ENCODE measurements around a stretch of chr7.

- PRO-cap, result no peak
- RAMPAGE, long total RNA, 3 experiments, result no peak in any of the 3 experiments
Observed at GRCh38 chr7:52036-52498, 140.3 kb upstream of the FAM20C start.

- PRO-cap, result no peak
- RAMPAGE, long total RNA, 3 experiments, result no peak in any of the 3 experiments
Observed at GRCh38 chr7:191096-191795, 1.1 kb upstream of the FAM20C start.

DNA sequence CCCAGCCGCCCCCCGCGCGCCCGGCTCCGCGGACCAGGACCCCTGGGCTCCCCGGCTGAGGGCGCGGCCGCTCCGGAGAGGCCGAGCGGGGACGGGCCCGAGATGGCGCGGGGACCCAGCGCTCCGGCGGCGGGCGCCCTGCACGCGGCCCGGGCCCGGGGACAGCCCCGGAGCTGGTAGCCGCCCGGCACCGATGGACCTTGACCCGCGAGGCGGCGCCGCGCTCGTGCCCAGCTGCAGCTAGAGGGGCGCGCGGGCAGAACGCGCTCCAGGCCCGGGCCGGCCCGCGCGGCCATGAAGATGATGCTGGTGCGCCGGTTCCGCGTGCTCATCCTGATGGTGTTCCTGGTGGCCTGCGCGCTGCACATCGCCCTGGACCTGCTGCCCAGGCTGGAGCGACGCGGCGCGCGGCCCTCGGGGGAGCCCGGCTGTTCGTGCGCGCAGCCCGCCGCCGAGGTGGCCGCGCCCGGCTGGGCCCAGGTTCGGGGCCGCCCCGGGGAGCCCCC lies 588 bp downstream of the FAM20C start:
- PRO-cap, result no peak
- RAMPAGE, long total RNA, 3 experiments, result no peak in any of the 3 experiments

DNA sequence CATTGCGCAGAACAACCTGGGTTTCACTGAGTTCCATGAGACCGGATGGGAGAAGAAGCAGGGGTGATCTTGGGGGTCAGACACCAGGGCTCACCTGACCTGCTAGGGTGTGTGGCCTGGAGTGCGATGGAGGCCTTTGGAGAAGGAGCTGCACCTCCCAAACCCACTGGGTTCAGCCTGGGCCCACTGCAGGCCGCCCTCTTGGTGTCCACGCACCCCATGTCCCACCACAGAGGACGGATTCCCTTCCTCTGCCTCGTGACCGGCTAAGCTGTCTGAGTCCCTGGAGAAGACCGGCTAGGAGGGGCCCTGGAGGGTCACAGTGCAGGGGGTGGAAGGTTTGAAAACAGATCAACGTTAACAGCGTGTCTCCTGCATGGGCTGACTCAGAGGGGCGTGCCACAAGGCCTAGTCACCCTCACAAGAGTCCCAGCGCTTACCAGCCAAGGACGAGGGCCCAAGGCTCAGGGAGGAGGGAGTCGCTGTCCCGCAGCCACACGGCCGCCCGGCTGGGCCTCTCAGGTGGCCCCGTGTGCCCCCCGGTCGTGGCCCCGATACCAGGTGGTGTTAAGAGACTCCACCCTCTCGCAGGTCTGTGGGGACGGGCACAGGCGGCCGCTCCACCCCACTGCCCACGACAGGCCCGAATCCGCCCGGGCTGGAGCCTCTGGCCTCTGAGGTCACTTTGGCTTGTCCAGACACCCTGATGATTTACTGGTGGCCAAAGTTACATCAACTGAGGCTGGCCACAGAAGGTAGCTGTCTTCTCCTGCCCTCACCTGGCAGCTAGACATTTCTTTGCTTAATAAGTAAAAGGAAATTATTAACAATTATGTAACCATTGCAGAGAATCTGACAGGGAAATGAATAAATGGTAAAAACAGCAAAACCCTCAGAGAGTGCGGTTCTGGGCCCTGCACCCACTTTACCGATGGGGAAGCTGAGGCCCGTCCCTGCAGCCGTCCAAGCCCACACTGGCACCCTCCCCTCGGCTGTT lies 33.9 kb downstream of the FAM20C start:
- PRO-cap, result unidirectional peak, plus-strand start at position 446 of the sequence
- RAMPAGE, long total RNA, 3 experiments, result no peak in any of the 3 experiments

GRCh38 chr7:266150-266572 lies 23.8 kb upstream of the FOXL3 start:
- PRO-cap, result no peak
- RAMPAGE, long total RNA, 3 experiments, result no peak in any of the 3 experiments

- PRO-cap, result no peak
- RAMPAGE, long total RNA, 3 experiments, result no peak in any of the 3 experiments
Observed at GRCh38 chr7:320056-320944, 30.3 kb downstream of the FOXL3 start.

DNA sequence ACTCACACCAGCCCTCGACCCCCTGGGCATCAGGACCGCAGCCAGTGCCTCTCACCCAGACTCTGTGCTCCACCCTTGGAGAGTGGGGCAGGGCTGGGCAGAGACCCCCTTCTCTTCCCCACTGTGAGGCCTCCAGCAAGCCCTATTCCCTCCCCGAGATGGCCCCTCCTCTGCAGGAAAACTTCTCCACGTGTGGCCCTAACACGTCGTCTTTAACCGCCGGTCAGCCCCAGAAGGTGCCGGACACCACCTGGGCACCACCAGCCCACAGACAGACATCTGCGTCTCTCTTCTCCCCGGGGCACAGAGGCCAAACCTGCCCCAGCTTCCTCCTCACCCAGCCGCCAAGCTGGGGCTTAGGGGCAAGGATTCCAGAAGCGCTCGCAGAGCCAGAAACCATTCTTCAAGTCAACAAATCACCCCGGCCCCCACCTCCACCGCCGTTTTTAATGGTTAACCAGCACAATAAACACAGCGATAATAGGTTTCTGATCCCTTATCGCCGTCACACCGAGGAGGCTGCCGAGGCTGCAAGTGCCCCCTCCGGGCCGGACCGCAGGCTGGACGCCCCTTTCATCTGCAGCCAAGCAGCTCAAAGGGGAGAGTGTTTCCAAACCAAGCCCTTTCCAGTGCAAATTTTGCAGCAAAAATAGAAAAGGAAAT lies 82.9 kb downstream of the FOXL3 start:
- PRO-cap, result no peak
- RAMPAGE, long total RNA, 3 experiments, result no peak in any of the 3 experiments

DNA sequence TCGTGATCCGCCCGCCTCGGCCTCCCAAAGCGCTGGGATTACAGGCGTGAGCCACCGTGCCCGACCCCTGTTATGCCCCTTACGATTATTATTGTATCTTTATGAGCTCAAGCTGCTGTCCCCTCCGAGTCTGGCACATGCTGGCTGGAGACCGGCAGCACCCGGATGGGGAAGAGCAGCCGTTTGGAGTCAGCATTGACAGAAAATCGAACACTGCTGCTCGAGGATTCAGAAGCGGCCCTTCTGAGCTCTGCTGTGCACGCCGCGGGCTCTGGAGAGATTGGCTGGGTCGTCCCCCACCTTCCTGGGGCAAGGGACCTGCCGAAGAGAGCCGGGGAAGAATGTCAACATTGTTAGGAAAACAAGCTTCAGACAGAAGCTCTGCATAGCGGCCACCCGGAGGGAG lies 84.9 kb downstream of the PDGFA start:
- PRO-cap, result no peak
- RAMPAGE, long total RNA, 3 experiments, result no peak in any of the 3 experiments

- PRO-cap, result no peak
- RAMPAGE, long total RNA, 3 experiments, result no peak in any of the 3 experiments
Observed at GRCh38 chr7:435107-435579, 84.5 kb downstream of the PDGFA start.

DNA sequence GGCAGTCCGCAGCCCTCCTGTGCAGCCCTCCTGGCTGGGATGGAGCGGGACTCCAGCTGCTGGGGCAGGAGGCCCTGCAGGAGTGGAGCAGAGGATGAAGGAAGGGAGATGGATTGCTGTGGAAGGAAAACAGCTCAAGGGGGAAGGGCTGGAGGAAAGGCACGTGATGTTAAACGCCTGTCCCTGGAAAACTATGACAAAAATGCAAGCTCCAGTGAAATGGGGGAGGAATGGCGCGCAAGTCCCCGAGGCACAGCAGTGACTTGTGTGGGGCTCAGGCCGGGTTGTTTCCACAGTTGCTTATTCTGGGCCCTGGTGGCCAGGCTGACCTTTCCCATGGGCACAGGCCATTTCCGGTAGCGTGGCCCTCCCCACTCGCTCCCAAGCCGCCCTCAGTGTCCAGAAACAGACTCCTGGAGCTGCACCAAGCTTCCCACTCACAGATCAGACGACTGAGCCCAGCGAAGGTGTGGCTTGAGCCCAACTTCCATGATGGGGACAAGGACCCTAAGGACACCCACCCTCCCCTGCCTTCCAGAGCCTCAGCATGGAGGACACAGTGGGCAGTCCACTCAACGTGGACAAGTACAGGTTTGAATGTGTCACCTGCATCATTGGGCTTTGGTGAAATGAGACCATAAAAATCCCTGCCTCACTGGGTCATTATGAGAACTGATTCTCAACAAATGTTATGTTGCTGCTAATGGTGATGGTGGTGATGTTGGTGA lies 68.2 kb upstream of the PDGFA start:
- PRO-cap, result no peak
- RAMPAGE, long total RNA, 3 experiments, result no peak in any of the 3 experiments

GRCh38 chr7:621780-622254 lies 102.2 kb upstream of the PDGFA start:
- PRO-cap, result no peak
- RAMPAGE, long total RNA, 3 experiments, result no peak in any of the 3 experiments

- PRO-cap, result no peak
- RAMPAGE, long total RNA, 3 experiments, result no peak in any of the 3 experiments
Observed at GRCh38 chr7:650279-651094, 76.0 kb upstream of the DNAAF5 start.

- PRO-cap, result no peak
- RAMPAGE, long total RNA, 3 experiments, result start-site peak on the plus strand in 1 of 3 experiments, at chr7:729769-729836 at its widest, 8 reads per replicate
Observed at GRCh38 chr7:729552-730394, 2.7 kb upstream of the PRKAR1B start.

DNA sequence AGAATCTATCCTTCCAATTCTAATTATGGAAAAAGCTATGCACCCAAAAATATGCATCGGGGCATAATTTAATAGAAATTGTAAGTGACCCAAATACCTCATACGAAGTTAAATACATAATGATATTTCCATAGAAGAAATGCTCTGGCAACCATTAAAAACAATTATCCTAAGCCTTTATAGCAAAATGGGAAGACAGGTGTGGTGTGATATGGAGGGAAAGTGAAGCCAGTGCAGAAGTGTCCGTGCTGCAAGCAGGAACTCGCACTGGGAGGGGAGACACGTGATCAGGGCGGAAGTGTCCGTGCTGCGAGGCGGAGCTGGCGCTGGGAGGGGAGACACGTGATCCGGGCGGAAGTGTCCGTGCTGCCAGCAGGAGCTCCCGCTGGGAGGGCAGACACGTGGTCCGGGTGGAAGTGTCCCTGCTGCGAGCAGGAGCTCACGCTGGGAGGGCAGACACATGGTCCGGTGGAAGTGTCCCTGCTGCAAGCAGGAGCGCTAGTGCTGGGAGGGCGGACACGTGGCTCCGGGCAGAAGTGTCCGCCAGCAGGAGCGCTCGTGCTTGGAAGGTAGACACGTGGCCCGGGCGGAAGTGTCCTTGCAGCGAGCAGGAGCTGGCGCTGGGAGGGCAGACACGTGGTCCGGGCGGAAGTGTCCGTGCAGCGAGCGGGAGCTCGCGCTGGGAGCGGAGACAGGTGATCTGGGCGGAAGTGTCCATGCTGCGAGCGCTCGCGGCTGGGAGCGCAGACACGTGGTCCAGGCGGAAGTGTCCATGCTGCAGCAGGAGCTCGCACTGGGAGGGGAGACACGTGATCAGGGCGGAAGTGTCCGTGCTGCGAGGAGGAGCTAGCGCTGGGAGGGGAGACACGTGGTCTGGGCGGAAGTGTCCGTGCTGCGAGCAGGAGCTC lies 40.6 kb upstream of the PRKAR1B start:
- PRO-cap, result no peak
- RAMPAGE, long total RNA, 3 experiments, result start-site peak on the plus strand in 1 of 3 experiments, centred at position 363 of the sequence, 8 reads per replicate

- PRO-cap, result no peak
- RAMPAGE, long total RNA, 3 experiments, result no peak in any of the 3 experiments
Observed at GRCh38 chr7:826535-826951, 5.7 kb upstream of the SUN1 start.

DNA sequence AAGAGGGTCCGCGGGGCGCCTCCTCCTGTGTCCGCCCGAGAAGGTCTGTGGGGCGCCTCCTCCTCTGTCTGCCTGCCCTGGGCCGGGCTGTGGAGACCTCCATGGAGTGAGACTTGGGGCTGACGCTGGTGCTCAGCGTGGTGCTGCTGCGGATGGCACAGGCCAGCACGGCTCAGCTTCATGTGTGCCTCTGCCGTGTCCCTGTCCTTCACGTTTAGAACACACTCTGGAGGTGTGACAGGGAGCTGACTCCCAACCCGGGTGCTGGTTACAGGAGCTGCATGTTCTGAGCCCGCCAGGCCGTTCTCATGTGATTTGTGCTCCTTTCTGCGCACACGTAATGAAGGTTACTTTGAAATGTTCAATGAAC lies 20.5 kb upstream of the GET4 start:
- PRO-cap, result no peak
- RAMPAGE, long total RNA, 3 experiments, result no peak in any of the 3 experiments

DNA sequence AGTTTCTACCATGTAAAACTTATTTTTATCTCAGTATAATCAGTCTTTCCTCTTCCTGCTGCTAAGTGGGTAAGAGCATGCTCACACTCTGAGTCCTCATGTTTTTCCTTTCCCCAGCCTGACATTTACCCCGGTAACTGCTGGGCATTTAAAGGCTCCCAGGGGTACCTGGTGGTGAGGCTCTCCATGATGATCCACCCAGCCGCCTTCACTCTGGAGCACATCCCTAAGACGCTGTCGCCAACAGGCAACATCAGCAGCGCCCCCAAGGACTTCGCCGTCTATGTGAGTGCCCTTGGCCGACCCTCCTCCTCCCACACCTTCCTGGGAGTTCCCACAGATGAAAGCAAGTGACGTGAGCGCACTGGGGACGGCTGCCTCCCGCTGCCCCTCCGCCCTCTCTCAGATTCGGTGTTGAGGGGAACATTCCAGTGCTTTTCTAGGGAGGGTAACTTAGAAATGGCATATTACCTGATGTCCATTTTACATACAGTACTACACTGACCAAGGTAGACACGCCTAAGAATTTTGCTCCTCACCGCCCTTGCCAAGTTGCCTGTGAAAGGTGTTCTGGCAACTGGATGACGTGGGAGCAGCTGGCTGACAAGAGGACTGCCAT lies 7.0 kb upstream of the GET4 start:
- PRO-cap, result no peak
- RAMPAGE, long total RNA, 3 experiments, result no peak in any of the 3 experiments

- PRO-cap, result no peak
- RAMPAGE, long total RNA, 3 experiments, result no peak in any of the 3 experiments
Observed at GRCh38 chr7:889140-889676, 12.9 kb downstream of the GET4 start.

DNA sequence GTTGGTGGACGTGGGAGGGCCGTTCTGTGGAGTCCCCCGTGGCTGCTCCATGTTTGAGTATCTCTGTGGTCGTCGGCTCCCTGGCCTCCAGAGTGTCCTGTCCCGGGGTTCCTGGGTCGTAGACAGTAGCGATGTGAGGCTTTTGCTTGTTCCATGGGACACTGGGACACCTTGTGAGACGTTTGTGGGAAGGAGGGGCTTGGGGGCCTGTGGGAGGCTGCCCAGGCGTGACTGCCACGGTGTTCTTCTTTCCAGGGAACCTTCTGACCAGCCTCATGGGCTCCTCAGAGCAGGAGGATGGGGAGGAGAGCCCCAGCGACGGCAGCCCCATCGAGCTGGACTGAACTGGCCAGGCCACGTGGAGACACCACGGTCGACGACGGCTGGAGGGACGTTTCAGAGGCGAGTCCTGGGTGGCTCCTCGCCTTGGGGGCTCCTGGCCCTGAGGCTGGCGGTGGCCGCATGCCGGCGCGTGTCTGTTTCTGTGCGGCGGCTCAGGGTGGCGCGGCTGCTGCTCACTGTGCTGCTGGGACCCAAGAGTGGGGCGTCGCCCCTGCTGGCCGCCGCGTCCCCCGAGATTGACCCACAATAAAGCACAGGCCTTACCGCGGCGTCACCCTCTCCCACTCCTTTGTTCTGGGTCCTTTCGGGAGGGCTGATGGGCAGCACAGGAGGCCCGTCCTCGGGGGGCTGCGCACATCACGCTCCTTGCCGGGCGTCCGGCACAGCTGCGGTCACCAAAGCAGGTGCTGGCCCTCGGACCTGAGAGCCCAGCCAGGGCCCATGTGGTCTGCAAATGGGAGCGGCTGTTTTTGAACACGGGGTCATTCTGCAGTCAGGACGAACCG lies 18.9 kb downstream of the GET4 start:
- PRO-cap, result no peak
- RAMPAGE, long total RNA, 3 experiments, result no peak in any of the 3 experiments

DNA sequence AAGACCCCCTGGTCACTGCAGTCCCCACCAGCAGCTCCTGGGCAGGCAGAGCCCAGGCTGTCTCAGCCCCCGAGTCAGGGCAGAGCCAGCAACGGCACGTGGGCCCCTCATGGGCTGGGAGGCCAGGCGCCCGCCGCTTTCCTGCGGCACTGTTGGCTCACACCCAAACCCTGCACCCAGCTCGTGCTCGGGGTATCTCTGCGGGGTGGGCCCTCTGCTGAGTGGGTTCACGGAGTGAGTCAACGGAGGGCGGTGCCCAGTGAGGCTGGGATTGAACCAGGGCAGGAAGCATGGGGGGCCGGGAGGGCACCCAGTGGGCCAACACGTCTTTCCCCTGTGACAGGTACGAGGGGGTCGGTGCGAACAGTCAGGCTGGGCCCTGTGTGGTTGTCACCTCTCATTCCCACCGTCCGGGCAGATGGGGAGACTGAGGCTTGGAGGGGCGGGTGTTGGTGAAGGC lies 28.9 kb downstream of the ADAP1 start:
- PRO-cap, result unidirectional peak, minus-strand start at position 143 of the sequence
- RAMPAGE, long total RNA, 3 experiments, result no peak in any of the 3 experiments

Data from subcutaneous adipose tissue (tissue), 3 donors.